ENCODE measurements around a stretch of chr12.

DNA sequence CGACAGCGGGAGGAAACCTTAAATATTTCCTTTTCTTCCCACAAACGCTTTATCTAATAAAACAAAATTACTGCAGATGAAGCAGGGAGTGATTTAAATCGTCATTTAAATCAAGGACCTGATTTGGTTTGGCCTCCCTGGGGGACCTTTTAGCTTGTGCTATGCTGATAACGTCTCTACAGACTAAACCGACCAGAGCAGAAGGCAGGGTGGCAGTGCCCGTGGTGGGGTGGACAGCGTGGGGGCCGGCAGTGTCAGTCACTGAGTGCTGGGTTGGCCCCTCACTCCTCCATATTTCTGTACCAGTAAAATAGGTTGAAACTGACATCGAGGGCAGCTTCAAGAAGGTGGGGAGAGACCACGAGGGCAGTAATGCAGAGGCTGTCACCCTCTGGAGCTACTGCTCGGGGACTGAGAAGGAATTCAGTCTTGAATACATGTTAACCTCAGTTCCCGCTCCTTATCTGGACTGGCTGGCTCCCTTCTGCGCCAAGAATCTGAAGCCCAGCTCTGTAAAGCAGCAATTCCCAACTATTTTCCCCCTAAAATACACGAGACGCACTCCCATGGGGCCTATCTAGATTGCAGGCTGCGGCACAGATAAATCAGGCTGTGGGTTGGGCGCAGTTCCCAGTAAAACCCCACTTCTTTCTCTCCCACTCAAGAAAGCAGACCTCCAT lies 18.2 kb downstream of the FBXL14 start:
- PRO-cap: no peak

GRCh38 chr12:1608604-1609150 lies 14.3 kb upstream of the FBXL14 start:
- PRO-cap: no peak

DNA sequence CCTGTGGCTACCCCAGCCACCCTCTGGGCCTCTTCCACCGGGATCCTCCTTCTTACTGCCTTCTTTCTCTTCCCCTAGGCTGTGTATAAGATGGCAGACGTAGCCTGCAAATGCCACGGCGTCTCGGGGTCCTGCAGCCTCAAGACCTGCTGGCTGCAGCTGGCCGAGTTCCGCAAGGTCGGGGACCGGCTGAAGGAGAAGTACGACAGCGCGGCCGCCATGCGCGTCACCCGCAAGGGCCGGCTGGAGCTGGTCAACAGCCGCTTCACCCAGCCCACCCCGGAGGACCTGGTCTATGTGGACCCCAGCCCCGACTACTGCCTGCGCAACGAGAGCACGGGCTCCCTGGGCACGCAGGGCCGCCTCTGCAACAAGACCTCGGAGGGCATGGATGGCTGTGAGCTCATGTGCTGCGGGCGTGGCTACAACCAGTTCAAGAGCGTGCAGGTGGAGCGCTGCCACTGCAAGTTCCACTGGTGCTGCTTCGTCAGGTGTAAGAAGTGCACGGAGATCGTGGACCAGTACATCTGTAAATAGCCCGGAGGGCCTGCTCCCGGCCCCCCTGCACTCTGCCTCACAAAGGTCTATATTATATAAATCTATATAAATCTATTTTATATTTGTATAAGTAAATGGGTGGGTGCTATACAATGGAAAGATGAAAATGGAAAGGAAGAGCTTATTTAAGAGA lies 16.8 kb downstream of the WNT5B start:
- PRO-cap: no peak

DNA sequence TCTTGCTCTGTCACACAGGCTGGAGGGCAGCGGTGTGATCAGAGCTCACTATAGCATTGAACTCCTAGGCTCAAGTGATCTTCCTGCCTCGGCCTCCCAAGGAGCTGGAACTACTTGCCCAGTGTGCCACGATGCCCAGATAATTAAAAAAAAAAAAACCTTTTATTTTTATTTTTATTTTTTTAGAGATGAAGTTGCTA lies 22.8 kb upstream of the ADIPOR2 start:
- PRO-cap: no peak

GRCh38 chr12:1681094-1681544 lies 9.8 kb upstream of the ADIPOR2 start:
- PRO-cap: no peak

DNA sequence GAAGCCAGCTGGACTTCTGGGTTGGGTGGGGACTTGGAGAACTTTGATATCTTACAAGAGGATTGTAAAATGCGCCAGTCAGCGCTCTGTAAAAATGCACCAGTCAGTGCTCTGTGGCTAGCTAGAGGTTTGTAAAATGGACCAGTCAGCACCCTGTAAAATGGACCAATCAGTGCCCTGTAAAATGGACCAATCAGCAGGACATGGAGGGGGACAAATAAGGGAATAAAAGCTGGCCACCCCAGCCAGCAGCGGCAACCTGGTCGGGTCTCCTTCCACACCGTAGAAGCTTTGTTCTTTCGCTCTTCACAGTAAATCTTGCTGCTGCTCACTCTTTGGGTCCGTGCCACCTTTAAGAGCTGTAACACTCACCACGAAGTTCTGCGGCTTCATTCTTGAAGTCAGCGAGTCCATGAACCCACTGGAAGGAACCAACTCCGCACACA lies 24.9 kb downstream of the ADIPOR2 start:
- PRO-cap: no peak

- PRO-cap: no peak
Measured at GRCh38 chr12:1721826-1722766, 31.2 kb downstream of the ADIPOR2 start.

GRCh38 chr12:1784085-1784708 lies 36.2 kb upstream of the LRTM2 start:
- PRO-cap: no peak

DNA sequence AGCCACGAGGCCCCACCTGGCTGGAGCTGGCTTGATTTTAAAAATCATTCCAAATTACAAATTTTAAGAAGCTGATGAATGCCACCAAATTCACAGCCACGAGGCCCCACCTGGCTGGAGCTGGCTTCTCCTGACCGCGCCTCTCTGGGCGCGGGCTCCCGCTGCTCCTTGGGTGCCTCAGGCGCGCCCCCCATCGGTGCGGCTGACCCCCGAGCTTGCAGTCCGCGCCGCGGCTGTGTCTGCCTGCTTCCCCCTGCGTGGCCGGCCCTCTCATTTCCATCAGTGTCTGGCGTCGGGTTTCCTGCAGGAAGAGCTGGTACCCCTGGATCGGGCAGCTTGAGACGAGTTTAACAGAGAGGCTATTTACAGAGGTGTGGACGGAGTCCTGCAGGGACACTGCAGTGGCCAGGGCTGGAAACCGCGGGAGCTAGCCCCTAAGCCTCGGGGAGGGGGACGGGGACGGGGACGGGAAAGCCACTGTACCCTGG lies 3.6 kb upstream of the CACNA2D4 start:
- PRO-cap: no peak

- PRO-cap: no peak
Measured at GRCh38 chr12:1972311-1972760, 31.9 kb downstream of the DCP1B start.

- PRO-cap: no peak
Measured at GRCh38 chr12:2034573-2035359, 18.0 kb upstream of the CACNA1C start.

DNA sequence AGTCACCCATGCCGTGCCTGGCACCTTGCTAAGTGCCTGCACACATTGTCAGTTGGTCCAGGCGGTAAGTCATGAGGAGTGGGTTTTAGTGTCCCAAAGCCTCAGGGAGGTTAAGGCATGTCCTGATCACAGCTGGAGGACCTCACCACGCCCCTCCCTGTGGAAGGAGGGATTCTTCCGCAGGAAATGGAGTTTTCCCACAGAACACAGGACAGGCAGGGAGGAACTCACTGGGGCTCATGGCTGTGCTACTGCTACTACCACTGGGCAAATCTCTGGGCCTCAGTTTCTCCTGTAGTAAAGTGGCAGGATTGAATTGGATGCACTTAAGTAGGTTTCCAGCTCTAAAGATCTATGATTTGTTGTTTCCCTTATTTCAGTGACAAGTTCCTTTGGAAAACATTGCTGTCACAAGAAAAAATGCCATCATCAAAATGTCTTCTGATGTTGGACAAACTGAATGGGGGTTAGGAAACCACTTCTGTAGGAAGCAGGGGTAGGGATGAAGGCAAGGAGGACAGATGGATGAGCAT lies 142.4 kb downstream of the CACNA1C start:
- PRO-cap: no peak

- PRO-cap: no peak
Measured at GRCh38 chr12:2248014-2248743, 195.4 kb downstream of the CACNA1C start.

GRCh38 chr12:2250733-2251255 lies 198.0 kb downstream of the CACNA1C start:
- PRO-cap: unidirectional peak, minus-strand start at chr12:2250911

GRCh38 chr12:2295615-2296552 lies 243.1 kb downstream of the CACNA1C start:
- PRO-cap: no peak

- PRO-cap: no peak
Measured at GRCh38 chr12:2492032-2492708, 302.6 kb upstream of the FKBP4 start.

GRCh38 chr12:2633533-2634320 lies 161.0 kb upstream of the FKBP4 start:
- PRO-cap: no peak

GRCh38 chr12:2845158-2845808 lies 10.4 kb upstream of the NRIP2 start:
- PRO-cap: no peak

DNA sequence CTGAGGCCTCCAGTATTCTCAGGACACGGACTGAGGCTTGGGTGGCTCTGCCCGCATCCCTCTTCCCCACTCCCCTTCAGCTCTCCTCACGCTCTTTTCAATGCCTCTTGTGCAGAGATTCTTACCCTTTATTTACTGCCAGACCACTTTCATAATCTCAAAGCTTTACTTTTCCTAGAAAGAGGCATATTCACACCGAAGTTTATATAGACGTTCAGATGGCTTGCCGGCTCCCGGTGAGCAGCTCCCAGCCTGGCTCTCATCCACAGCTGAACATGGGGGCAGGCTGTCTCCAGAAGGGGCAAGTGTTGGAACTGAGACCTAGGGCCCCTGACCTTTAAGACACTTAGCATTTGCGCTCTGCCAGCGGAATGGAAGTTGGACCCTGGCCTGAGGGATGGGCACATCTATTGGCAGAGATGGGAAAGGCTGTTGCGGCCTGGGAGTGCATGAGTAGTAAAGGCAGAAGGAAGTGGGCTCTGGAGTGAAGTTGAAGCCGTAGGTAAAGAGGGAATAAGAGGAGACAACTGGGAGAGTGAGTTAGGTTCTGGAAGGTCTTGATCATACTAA lies 54.3 kb upstream of the TSPAN9 start:
- PRO-cap: no peak

DNA sequence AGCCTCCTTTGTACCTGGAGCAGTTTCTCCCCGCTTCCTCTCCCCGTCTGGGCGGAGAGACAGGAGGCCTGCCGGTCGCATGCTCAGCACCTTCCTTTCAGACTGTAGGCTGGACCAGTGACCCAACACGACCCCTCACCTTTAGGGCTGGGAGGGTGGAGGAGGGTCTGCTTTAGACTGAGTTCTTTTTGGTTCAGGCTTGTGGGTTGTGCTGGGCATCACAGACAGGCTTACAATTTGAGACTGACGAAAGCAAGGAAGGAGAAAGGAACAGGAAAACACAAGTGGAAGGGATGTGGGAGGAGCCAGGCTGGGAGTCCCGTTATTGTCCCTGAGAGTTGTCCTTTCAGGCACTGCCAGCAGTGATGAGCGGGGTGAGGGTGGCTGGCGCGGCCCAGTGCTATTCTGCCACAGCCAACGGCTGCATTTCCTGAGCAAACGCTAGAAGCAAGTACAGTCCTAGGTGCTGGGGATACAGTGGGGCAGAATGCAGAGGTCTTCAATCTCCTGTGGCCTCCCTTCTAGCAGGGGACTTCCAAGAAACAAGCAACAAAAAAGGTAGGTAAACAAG lies 29.3 kb upstream of the TSPAN9 start:
- PRO-cap: unidirectional peak, plus-strand start at position 362 of the sequence